GM23338 (cell line): ENCODE results near the genes ATRX and SH3BGRL.

- PRO-cap: bidirectional peak, plus-strand start at chrX:77446163, minus-strand start at chrX:77446037; bidirectional peak, plus-strand start at chrX:77446412, minus-strand start at chrX:77446396
- RAMPAGE, long total RNA: no peak
Measured at GRCh38 chrX:77445778-77446755, 1.1 kb upstream of the FGF16 start.

DNA sequence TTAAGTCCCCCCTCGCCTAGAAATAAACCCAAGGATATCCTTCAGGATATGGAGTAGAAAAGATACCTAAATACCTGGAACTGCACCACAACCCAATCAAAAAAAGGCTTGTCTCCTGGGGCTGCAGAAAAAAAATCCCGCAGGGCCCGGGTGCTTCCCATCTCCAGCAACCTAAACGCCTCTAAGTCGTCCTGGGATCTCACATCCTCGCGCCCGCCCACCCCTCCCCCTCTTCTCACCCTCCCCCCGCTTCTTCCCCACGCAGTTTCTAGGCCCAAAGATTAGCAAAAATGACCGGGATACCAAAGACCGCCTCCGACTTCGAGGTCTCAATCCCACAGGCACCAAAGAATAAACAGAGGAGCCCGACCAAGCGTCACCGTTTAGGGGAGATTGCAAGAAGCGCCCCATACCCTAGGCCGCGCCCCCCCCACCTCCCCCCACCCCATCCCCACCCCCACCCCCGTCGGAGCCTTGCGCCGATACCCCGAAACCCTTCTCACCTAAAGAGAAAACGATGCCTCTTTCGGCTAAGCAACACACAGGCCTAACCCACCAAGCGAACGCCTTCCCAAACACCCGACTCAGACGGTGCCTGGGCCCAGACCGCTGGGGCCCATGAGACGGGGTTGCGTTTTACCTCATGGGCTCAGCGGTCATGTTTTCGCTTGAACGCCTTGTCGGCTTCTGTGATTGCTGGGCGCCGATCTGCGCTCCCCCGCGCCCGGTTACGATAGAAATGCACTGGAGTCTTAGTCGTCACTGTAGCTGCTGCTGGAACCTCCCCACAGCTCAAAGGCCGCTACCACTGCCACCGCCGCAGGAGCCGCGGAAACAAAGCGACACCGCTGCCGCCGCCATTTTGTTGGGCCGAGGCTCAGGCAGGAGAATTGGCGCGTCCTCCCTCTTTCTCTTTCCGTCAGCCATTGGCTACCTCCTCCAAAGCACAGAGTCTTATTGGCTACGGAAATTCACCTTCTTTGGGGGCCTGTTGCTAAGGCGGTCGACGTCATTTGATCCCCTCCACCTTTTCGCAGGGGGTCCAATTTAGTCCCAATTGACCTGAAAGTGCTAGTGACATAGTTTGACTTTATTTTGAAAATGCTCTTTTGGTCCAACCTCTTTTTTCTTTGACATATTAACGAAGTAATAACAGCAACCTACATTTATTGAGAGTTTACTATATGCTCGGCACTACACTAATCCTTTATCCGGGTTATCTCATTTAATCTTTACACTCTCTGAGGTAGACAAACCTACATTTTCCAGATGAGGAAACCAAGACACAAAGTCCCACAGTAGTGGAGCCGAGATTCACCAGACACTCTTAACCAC, at the start of gene ATRX:
ATRX (minus strand) TSS at position 875 of the 1,335 bp plus-strand sequence.
- PRO-cap: bidirectional peak, plus-strand start at position 281 of the sequence, minus-strand start at position 357 of the sequence; bidirectional peak, plus-strand start at position 512 of the sequence, minus-strand start at position 611 of the sequence; bidirectional peak, plus-strand start at position 974 of the sequence, minus-strand start at position 864 of the sequence
- RAMPAGE, long total RNA: no peak

- PRO-cap: no peak
- RAMPAGE, long total RNA: no peak
Measured at GRCh38 chrX:77822532-77823214, 36.7 kb upstream of the ATRX start.

DNA sequence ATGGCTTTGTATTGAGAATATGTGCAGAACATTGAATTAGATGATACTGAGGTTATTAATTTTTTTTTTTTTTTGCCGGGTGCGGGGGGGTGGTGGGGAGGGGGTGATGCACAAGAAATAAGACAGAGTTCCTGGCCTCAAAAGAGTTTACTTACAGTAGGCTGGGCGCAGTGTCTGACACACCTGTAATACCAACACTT, 908 bp downstream of the ATP7A start:
- PRO-cap: no peak
- RAMPAGE, long total RNA: no peak

- PRO-cap: no peak
- RAMPAGE, long total RNA: no peak
Measured at GRCh38 chrX:78333522-78333950, 6.1 kb upstream of the CYSLTR1 start.

DNA sequence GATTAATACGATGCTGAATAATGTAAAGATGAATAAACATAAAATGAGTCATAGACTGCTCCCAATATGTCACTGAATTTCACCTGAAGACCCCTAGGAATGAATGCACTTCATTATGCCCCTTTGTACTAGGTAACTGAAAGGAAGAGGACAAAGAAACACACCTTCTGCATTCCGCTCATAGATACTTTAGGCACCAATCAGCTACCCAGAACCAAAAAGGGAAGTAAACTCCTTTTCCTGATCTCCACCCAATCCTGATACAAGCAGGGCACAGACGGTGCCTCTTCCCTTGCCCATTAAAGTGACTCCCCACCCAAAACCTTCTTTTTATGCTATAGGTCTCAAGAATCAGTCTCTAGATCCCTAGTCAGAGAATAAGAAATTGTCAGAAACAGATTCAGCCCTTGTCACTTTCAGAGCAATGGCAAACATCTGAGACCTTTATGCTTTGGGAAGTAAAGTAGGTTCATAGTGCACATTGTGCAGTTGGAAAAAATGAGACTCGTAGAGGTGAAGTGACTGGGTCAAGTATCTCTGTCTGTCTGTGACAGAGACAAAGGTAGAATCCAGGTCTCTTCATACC, 2.3 kb downstream of the GPR174 start:
- PRO-cap: no peak
- RAMPAGE, long total RNA: no peak

- PRO-cap: no peak
- RAMPAGE, long total RNA: no peak
Measured at GRCh38 chrX:79147714-79148192, 3.3 kb downstream of the GPR174 start.

DNA sequence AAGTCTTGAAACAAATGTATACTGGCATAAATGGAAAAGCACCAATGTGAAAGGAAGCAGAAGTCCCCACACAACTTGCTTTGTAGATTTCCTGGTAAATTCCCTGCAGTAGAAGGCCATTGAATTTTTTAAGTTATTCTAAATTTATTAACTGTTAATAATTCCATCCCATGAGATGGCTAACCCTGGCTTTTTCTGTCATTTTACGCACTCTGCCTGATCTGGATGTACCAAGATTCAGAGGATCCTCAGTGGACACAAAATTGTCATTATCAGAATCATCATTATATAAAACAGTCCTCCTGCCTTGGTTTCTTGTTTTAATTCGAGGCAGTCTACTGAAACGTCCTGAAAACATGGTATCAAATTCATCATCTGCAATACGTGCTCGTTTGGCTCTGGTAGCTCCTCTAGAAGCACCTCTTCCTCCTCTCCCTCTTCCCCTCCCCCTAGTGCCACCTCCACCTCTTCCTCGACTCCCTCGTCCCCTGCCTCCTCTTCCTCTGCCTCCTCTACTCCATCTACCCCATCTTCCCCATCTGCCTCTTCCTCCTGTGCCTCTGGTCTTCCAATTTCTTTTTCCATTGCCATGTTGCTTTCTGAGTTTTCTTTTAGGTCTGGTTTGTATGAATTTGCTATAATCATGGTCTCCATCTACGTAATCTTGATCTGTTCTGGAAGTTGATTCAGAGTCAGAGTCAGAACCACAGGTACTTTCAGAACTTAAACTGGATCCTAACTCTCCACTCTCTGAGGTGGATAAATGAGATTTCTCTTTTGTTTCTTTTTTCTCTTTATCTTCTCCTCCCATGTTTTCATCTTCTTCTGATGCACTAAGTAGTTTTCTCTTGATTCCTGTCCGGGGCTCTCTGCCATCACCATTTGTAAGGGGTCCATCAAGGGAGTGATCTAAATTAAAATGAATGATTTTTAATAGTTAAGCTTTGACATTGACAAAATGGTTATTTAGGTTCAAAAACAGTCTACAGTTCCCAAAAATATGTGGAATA, 132.9 kb downstream of the BRWD3 start:
- PRO-cap: no peak
- RAMPAGE, long total RNA: no peak

DNA sequence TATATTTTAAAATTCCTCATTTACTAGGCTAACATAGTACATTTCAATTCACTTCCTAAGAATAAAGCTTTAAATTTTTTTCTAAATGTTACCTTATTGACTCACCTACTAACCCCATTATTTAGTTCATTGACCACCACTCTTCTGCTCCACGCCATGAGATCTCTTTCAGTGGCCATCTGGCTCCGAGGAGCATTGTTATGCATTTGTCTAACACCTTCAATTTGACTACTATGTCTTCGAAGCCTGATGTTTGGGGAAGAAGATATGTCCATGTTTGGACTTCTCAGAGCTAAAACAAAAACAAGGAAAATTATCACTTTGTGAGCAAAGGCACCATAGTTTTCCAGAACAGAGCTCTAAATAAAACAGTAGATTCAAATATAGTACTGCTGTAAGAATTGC, 92.2 kb downstream of the BRWD3 start:
- PRO-cap: no peak
- RAMPAGE, long total RNA: no peak

GRCh38 chrX:80807811-80808505, 1.7 kb downstream of the BRWD3 start:
- PRO-cap: unidirectional peak, minus-strand start at chrX:80808440
- RAMPAGE, long total RNA: no peak

- PRO-cap: bidirectional peak, plus-strand start at chrX:81121863, minus-strand start at chrX:81121629
- RAMPAGE, long total RNA: start-site peak on the minus strand at chrX:81121627-81121756, 171 and 22 reads in 2 replicates
Measured at GRCh38 chrX:81121495-81122180, 80.1 kb downstream of the HMGN5 start.

- PRO-cap: no peak
- RAMPAGE, long total RNA: no peak
Measured at GRCh38 chrX:81200891-81201249, 843 bp downstream of the HMGN5 start.

DNA sequence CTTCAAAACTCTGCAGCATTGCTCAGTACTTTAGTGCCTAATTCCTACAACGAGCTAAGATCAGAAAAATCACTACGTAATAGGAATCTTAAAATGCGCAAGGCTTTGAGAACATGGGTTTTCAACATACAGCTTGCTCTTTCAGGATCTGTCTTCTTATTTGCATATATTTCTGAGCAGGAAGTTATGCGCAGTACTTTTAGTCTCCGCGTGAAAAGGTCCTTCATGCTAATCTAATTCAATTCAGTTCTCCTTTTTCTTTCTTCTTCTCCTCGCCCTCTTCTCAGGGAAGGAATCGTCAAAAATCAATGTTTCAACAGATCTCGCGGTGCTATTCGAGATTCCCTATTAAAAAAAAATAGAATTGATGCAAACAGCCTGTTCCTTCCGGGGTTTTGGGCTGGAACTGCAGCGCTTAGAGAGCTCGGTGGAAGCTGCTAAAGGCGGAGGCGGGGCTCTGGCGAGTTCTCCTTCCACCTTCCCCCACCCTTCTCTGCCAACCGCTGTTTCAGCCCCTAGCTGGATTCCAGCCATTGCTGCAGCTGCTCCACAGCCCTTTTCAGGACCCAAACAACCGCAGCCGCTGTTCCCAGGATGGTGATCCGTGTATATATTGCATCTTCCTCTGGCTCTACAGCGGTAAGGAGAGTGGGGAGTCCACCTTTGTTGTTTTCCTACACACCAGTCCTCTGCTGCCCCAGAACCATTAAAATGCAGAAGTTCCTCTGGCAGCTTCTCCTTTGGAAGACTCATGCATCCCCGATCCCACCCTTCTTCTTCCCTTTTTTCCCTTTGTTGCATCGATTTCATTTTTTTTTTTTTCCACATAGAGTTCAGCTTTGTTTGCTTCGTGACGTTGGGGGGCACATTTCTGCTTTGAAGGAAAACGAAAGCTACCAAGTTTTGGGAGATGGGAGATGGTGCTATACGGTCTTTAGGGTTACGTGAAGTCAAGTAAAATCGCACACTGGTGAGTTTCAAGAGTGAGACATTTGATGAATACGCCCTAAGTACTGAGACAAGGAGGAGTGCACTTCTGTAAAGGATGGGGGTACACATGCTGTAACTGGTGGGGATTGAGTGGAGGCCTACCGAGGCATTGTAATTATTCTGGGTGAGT, at the start of gene SH3BGRL:
SH3BGRL (plus strand) TSS at position 496 of the 1,120 bp plus-strand sequence.
- PRO-cap: bidirectional peak, plus-strand start at position 533 of the sequence, minus-strand start at position 162 of the sequence; bidirectional peak, plus-strand start at position 736 of the sequence, minus-strand start at position 779 of the sequence
- RAMPAGE, long total RNA: start-site peak on the plus strand centred at position 487 of the sequence, 132 bp wide, 2,653 and 442 reads in 2 replicates

DNA sequence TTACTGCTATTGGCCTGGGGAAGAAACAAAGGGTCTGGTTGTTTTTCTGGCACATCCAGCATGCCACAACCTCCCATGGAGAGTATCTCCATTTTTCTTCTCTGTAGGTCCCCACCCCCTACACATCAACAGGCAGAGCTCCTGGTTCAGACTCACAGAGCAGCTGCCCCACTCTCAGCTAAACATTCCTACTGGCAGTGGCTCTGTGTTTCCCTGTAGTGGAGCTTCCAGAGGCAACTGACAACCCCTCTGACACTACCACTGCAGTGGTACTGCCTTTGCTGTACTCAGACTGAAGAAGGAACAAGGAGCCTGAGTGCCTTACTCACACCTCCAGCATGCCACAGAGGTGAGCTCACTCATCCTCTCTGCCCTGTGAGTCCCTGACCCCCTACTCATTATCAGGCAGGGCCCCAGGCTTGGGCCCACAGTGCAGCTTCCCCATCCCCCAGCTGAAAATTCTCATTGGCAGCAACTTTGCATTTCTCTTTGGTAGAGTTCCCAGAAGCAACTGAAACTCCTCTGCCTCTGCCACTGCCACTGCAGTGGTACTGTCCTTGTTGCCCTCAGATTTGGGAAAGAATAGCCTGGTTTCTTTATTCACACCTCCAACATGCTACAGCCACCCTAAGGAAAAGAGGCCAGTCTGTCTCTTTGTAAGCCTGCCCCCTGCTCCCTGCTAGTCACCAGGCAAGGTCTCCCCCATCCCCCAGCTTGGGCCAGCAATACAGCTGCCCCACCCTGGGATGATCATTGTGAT, 240.6 kb upstream of the POF1B start:
- PRO-cap: bidirectional peak, plus-strand start at position 398 of the sequence, minus-strand start at position 294 of the sequence; unidirectional peak, plus-strand start at position 682 of the sequence
- RAMPAGE, long total RNA: no peak

DNA sequence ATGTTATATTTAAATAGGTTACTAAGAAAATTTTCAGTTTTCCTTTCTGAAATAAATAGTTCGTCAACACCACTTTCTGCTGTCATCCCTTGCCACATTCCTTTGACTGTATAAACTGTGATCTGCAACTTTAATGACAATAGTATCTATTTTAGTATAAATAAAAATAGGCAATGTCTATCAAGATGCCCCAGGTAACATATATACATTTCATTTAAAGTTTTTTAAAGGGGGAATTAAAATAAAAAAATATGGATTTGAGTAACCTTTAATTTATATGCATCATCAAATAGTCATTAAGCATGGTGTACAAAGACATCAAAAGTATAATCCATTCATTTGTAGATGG, 629.4 kb downstream of the DACH2 start:
- PRO-cap: unidirectional peak, minus-strand start at position 79 of the sequence
- RAMPAGE, long total RNA: no peak

- PRO-cap: no peak
- RAMPAGE, long total RNA: no peak
Measured at GRCh38 chrX:96686029-96686286, 1.3 kb downstream of the DIAPH2 start.

- PRO-cap: no peak
- RAMPAGE, long total RNA: no peak
Measured at GRCh38 chrX:97169893-97170457, 286.3 kb downstream of the RPA4 start.

DNA sequence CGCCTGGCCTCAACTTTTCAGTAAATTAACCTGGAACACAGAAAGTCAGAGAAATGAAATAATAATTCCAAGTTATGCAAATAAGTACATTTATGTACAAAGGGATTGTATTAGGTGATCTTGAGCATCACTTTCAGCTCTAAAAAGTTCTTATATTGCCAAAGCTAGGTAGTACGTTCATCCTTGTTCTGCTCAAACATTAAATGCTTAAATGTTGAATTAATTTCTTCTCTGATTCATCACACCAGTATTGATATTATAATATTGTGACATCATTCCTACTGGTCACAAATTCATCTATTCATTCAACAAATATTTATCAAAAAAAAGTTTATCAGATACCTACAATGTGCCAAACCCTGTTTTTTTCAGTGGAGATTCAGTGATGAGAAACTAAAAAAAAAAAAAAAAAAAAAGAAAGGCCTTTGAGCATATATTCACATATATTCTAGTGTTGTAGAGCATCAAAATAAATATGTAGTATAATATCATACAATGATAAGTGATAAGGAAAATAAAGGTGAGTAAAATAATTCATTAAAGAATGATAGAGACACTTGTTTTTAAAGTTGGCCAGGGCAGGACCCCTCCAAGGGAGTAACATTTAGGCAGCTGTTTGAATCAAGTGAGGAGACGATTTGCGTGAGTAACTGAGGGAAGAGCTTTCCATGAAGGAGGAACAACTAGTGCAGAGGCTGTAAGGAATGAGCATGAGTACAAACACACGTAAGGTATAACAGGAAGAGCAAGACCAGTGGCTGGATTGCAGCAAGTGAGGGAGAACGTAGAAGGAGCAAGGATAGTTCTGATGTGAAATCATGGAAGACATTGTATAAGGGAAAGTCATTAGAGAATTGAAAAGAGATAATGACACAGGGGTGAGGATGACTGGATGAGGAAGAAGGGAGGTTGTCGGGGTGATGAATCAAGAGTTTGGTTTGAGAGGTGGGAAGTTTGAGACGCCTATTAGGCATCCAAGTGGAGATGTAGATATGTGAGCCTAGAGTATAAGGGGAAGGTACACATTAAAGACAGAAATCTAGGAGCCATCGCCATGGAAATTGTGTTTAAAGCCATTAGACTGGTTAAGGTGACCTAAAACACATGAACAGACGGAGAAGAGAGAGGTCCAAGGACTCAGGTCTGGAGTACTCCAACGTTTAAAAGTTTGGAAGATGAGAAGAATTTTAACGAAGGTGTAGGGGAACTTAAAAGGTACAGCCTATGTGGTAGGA, 378.4 kb downstream of the RPA4 start:
- PRO-cap: no peak
- RAMPAGE, long total RNA: no peak

GRCh38 chrX:100593115-100593504, 8.4 kb downstream of the TNMD start:
- PRO-cap: no peak
- RAMPAGE, long total RNA: no peak

DNA sequence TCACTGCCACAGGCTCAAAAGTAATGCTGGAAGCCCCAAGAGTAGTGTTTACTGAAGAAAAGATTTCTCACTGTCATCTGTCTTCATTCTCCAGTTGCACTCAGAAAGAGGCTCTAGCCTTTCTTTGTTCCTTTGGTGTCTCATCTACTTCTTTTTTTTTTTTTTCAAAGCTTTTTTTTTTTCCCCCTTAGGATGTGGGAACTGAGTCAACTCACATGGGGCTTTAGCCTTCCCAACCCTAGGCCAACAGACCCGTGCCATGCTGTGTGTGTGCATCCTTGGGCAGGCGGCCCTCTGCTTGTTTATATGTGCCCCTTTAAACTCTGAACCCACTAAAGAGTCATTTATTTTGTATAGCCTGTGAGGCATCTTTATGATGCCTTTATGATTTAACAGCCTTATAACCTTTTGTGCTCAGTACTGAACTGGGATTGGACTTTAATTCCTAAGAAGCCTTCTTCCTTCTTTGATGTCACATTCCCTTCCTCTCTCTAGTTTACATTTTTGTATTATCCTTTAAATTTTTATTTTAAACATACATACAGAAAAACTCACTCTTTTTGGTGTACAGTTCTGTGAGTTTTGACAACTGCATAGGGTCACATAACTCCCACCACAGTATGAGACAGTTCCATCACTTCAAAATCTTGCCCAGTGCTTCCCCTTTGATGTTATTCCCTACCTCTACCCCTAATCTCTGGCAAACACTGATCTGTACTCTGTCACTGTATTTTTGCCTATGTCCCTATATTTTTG, 15.8 kb downstream of the SRPX2 start:
- PRO-cap: no peak
- RAMPAGE, long total RNA: no peak